Colonic mucosa (tissue), 1 donor: Measurements from ENCODE around the gene PAEP.

- PRO-cap, result no peak
Measured at GRCh38 chr9:134221171-134221698, 85.4 kb downstream of the WDR5 start.

DNA sequence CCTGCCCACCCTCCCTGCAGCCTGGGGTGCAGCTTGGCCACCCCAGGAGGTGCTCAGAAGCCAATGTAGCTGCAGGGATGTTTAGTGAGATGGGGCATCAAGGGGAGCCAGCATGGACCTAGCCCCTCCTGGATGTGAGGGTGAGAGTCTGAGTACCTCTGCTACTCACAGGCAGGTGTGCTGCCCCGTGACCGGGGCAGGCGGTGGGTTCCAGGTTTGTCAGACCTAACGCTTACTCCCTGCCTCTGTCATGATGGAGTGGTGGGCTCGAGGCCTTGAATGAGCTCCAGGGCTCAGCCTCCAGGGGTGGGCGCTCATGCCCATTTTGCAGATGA lies 1.4 kb downstream of the RXRA start:
- PRO-cap, result unidirectional peak, minus-strand start at position 136 of the sequence

DNA sequence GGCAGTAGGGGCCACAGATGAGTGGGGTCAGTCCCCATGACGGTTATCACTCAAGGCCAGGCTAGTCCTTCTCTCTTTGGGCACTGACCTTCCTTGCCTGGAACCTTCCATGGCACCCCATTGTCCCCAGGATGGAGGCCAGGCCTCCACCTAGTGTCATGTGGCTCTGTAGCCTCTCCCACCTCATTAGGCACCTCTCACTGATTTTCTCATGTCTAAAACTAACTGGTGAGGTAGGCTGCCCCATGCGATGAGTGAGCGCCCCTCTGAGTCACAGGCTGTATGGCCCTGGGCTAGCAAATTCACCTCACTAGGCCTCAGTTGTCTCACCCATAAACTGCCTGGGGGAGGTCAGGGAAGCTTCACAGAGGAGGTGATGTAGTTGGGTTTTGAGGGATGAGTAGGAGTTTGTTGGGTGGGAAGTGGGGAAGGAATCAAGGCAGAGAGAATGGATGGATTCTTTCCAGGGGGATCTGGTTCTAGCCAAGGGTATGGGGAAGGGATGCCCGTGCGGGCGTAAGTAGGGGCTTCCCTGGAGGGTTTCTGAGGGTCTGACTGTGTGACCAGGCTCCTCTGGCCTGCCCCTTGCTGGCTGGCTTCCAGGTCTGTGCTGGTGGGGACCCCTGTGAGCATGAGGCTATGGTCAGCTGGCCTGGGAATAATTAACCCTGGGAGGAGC lies 8.9 kb downstream of the RXRA start:
- PRO-cap, result no peak

- PRO-cap, result no peak
Measured at GRCh38 chr9:134344155-134344804, 18.0 kb downstream of the RXRA start.

GRCh38 chr9:134350612-134351697 lies 24.7 kb downstream of the RXRA start:
- PRO-cap, result no peak

GRCh38 chr9:134361737-134362579 lies 35.7 kb downstream of the RXRA start:
- PRO-cap, result no peak

DNA sequence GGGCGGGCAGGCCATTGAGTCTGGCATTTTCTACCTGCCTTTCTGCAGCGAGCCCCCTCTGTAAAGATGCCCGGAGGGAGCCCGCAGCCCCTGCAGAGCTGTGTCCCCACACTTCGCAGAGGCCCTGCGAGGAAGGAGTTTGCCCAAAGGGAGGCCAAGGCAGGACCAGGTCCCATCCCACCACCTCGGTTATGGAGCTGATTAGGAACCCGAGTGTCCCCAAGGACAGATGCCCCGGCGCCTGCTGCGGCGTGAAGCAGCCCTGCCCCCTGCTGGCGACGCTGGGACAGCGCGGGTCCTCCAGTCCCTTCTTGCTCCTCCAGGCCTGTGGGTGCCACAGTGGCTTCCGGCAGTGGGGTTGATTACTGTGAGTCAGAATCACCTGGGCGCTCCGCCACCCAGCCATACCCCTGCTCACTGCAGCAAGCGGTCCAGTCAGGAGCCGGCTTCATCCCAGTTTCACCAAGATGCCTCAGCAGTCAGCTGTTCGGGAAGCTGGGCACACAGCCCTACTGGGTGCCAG lies 117.0 kb downstream of the RXRA start:
- PRO-cap, result no peak

DNA sequence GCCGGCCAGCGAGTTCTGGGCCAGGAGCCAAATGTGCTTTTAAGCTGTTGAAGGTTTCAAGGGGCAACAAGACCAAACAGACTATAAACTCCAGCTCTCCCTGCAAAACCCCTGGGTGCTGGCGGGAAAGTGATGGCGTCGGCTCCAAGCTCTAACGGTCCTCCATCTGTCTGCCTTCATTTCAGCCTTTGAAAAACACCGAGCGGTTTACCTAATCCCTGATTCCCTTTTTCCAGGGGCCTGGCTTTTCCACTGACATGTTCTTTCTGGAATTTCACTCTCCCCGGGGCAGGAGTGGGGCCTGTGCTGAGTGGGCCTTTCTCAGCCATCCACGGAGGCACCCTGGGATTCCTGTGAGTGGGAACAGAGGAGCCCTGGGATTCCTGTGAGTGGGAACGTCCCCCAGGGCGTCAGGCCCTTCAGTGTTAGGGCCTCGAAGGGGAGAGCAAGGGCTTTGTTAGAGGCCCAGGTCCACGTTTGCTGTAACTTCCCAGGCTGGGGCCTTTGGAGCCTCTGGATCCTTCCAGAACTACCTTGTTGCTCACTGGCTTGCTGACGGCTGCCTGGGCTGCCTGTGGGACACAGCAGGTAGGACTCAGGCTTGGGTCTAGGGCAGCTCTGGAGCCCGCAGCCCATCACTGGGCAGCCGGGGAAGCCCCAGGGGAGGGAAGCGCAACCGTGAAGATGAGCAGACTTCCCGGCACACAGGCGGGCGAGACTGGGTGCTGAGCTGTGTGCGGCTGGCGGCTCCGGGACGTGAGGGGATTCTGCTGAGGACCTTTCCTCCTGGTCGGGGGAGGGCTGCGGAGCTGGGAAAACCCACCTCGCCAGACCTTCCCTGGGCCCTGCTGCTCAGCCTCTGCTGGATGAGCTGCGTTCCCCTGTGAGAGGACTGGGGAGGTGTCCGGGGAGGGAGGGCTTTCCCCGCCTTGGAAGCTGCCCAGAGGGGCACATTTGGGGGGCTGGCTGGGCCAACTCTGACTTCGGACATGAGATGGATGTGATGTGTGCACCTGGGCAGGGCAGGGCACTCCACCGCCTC lies 65.9 kb downstream of the COL5A1 start:
- PRO-cap, result unidirectional peak, plus-strand start at position 715 of the sequence

DNA sequence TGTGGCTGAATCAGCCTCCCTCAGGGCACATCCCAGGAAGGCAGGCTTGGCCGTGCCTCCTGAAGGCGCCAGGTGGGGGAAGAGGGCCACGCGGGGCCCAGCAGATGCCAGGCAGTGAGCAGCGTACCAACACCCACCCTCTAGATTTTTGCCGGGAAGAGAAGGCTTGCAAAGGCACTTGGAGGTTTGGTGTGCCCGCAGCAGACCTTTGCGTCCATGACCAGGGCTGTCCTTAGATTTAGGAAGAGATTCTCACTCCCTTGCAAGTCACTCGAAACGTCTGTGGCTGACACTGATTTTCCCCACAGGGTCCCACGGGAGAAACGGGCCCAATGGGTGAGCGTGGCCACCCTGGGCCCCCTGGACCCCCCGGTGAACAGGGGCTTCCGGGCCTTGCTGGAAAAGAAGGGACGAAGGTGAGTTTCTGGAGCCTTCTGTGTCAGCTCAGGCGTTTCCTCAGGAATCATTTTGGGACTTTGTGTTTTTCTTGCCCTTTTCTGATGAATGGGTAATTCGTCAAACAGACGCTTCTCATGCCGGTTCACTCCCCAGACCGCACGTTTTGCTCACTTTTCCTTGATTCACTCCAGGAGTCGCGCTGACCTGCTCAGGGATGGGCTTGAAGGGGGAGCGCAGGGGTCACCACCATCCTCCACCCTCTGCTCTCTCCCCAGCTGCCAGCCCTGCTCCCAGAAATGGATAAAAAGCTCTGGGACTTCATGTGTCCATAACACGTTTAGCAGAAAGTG lies 77.9 kb upstream of the FCN2 start:
- PRO-cap, result no peak

GRCh38 chr9:134842167-134842540 lies 38.5 kb upstream of the FCN2 start:
- PRO-cap, result no peak

DNA sequence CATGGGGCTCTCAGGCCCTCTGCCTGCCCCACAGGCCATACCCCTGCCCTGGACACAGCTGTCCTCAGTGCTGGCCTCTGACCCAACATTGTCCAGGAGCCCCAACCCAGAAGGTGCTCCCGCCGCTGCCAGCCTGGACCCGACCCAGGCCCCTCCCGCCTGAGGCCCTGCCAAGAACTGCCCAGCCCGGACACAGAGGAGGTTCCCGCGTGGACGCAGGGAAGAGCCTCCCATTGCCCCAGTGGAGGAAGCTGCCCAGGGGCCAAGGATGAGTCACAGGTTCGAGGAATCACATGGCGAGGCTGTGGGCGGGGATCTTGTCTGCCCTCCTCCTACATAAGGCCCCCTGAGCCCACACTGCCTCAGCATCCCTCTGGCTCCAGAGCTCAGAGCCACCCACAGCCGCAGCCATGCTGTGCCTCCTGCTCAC lies at the start of gene PAEP:
Gene PAEP (plus strand): TSS at position 365 of the 430 bp plus-strand sequence.
- PRO-cap, result no peak

- PRO-cap, result no peak
Measured at GRCh38 chr9:135939416-135940139, 21.6 kb downstream of the UBAC1 start.

GRCh38 chr9:136009030-136009780 lies 48.0 kb upstream of the UBAC1 start:
- PRO-cap, result no peak

DNA sequence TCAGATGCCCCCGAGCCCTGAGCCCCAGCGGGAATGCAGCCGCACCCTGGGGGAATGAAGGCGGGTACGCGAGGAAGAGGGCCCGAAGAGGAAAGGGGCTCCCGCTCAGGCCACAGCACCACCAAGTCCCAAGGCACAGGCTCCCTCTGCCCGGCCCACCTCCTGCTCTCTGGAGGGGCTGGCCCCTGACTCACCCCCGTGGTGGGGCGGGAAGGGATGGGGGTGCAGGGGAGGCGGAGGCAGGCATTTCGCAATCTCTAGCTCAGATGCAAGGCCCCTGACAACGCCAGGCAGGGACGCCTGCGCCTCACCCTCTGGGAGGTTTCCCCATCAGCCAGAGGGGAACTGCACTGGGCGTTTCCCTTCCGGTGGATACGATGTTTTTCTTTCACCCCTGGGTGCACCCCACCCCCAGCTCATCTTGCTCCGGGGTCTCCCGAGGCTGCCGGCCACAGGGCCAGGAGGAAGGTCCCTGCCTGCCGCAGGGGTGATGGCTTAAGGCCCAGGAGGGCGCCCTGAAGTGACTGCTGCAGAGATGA lies 49.0 kb downstream of the NACC2 start:
- PRO-cap, result no peak

- PRO-cap, result no peak
Measured at GRCh38 chr9:136254303-136255110, 8.9 kb upstream of the QSOX2 start.

DNA sequence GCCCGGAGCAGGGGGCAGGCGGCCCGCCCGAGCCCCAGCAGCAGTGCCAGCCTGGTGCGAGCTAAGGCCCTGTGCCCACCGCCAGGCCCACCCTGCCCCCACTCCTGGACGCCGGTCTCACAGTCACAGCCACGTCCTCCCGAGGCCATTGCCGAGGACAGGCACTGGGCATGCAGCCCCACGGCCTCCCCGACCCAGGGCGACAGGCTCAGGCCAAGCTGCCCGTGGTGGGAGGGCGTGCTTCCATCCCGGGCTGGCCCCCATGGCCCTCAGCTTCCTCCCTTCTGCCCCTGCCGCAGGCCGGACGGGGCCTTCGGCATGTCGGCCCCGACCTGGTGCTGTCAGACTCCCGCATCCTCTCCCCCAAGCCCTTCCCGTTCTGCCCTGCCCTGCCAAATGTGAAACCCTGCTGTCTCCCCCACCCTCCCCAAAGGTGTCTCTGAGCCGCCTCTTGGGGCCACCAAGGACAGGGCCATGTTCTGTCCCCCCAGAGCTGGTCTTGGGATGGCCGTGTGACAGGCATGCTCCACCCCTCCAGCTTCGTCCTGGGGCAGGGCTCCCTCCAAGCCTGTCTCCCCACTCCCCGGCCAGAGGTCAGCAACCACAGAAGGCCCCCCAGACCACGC lies 5.3 kb downstream of the DNLZ start:
- PRO-cap, result no peak

DNA sequence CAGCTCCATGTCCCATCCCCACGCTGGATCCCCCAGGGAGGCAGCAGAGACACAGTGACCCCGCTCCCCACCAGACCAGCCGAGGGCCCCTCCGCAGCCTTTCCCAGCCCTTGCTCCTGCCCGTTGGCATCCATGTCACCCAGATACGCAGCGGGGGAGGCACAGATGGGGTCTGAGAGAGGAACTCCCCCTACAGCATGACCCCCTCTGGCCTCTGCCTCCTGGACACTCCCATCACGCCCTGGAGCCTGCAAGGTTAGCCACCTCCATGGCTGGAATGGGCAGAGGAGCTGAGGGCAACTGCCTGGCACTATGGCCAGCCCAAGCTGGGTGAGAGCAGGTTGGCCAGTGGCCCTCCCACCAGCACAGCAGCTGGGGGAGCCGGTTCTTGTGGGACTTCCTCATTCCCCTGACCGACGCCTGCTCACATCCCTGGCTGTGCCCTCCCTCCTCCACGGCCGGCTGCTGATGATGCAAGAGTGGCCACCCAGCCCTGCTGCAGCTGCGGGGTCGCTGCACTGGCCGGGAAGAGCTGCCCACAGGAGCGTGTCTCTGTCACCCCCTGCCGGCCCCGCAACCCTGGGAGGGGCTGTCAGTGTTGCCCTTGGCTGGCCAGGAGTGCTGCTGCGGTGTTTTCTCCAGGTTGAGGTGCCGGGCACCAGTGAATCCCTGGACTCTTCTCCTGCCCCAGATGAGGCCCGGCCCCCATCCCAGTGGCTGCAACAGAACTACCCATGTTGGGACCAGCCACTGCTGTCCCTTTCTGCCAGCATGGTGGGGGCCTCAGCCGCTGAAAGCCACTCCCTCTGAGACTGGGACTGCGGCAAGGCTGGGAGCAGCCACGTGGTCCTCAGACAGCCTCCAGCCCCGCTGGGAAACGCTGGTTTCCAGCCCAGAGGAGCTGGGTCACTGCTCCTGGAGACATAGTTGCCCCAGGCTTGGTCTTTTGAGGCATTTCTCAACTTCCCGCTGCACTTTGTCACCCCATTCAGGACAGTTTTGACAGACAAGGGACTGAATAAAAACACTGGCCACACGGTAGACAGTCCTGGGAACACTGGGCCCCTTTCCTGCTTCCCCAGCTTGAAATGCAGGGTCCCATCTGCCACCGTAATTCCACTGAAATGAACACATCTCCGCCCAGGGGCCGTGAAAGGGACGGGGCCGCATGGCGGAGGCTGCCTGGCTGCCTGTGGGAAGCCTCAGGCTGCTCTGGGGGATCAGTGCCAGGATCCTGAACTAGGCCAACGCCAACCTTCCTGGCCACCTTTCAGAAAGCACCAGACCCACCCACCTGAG lies 782 bp downstream of the CARD9 start:
- PRO-cap, result no peak

- PRO-cap, result no peak
Measured at GRCh38 chr9:136377771-136378555, 4.5 kb upstream of the CARD9 start.

DNA sequence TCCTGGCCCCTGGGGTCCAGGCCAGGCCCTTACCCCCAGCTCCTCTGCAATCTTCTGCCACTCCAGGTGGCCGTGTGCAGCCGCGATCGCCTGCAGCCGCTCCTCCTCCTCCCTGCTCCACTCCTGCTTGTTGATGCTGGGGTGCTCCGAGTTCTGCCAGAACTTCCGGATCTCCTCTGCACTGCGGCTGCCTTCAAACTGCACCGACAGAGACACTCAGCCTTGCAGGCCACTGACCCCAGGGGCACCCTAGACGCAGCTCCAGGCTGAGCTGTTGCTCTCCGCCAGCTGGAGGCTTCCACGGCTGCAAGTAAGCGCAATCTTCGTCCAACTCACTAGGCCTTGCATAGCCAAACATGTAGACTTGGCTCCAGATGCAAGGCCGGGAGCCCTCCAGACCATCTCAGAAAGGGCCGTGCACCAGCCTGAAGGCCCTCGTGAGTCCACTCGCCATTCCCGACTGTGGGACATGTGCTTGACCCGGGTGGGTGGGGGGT lies 8.0 kb downstream of the SNAPC4 start:
- PRO-cap, result no peak

- PRO-cap, result no peak
Measured at GRCh38 chr9:136408716-136409198, 1.7 kb downstream of the ENTR1 start.